Hair follicular keratinocyte (primary cell): ENCODE results near the genes CHRM4 and CKAP5.

GRCh38 chr11:45333074-45333398, 46.9 kb upstream of the SYT13 start:
- RAMPAGE, long total RNA = no peak

DNA sequence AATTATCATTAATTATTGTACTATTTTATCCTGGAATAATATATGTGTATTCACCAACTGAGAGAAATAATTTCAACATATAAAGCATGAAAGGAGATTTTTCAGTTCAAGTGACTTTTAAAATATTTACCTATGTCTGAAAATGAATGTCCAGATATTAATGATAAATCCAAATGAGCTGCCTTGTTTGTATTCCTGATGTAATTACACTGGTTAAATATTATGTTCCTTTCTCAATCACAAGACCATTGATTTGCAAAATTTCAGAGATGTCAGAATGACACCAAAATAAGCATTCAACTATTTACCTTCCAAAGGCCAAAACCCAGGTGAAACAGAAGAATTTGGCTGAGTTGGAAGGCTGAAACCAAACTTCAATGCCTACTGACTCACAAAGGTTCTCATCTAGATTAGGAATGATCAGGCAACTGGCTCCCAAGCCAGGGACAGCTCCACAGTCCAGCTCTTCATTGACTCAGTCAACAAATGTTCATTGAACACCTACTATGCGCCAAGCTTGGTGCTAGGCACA, 13.5 kb upstream of the SLC35C1 start:
- RAMPAGE, long total RNA = no peak

DNA sequence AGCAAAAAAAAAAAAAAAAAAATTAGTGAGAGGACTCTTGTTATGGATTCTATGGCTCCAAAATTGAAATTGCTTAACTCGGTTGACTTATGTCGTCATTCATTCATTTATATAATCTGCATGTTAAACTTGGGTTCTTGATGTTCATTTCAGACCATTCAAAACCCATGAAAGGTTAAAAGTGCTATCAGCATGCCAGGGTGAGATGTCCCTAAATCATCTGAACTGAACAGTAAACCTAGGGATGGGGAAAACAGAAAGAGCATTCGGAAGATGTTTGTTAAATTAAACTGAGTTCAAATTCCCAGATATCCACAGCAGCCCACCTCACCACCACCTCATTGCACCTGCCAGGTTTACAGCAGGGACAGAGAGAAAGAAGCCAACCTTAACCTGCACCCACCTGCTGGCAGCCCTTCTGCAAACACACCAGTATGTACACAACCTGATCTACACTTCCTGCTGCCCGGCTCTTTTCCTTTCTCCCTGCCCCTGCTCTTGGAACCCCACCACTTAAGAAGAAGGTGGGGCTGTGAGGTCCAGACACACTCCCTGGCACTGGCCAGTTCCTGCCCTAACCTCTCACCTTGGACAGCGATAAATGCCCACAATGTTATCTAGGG, 11.0 kb upstream of the SLC35C1 start:
- RAMPAGE, long total RNA = no peak

GRCh38 chr11:45803770-45804849, 839 bp upstream of the SLC35C1 start:
- RAMPAGE, long total RNA = no peak

- RAMPAGE, long total RNA = no peak
Observed at GRCh38 chr11:45859329-45860475, 12.4 kb downstream of the CRY2 start.

- RAMPAGE, long total RNA = no peak
Observed at GRCh38 chr11:45865917-45866539, 18.8 kb downstream of the CRY2 start.

- RAMPAGE, long total RNA = no peak
Observed at GRCh38 chr11:45896311-45896963, 10.6 kb downstream of the FREY1 start.

DNA sequence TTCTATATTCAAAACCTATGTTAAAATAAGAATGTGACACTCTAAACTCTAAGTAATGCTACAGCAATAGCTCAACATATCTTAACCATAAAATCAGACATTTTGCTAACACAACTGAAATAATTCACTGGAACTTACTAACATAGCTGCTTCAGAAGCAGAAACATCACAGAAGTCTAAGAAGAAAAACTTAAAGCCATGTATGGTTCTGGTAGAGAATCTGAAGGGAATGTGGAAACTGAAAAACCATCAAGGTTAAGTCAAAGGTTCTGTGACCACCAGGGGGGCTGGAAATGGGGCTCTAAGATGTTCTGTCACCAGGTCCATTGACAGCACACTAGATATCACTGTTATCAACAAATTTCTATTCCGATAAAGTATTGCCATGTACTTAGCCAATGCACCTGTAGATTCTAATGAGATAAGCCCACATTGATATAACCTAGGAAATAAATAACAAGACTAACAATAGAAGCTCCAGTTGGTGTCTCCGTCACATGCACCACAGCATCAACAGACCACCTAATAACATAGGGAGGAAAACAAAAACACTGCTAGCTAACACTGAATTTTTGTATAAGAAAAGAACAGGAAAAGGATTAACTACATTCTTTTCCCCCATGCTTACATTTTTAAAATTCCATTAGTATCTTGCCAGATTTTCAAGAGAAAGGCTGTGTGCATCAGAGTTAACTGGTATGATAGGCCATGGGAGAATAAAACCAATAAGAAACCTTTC, 78.7 kb downstream of the LARGE2 start:
- RAMPAGE, long total RNA = no peak

DNA sequence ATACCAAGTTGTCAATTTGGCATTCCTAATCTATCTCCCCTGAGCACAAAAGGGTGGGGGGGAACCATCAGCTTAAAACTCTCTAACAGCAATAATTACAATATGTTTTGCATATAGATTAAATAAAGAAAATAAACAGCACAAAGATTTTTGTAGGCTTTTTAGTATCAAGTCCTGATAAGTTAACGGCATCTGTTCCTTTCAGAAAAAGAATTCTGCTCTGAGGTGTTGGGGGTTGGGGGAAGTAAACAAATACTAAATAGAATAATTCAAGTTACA, 15.1 kb downstream of the PHF21A start:
- RAMPAGE, long total RNA = no peak

- RAMPAGE, long total RNA = no peak
Observed at GRCh38 chr11:46307662-46308093, 30.2 kb downstream of the CREB3L1 start.

DNA sequence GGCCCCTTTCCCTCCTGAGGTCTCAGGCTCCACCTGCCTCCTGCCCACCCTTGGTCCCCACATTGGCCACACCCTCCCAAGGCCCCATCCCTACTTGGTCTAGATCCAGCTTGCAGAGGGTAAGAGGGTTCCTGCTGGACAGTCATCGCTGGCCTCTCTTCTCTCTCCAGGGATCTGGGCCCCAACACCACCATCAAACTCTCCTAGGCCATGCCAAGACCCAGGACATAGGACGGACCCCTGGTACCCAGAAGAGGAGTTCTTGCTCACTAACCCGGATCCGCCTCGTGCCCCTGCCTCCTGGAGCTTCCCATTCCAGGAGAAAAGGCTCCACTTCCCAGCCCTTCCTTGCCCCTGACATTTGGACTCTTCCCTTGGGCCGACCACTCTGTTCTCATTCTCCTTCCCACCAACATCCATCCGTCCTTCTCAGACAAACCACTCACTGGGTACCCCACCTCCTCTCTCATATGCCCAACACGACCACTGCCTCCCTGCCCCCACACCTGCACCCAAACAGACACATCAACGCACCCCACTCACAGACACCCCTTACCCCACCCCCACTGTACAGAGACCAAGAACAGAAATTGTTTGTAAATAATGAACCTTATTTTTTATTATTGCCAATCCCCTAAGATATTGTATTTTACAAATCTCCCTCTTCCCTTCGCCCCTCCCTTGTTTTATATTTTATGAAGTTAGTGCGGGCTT, 26.6 kb upstream of the DGKZ start:
- RAMPAGE, long total RNA = no peak

DNA sequence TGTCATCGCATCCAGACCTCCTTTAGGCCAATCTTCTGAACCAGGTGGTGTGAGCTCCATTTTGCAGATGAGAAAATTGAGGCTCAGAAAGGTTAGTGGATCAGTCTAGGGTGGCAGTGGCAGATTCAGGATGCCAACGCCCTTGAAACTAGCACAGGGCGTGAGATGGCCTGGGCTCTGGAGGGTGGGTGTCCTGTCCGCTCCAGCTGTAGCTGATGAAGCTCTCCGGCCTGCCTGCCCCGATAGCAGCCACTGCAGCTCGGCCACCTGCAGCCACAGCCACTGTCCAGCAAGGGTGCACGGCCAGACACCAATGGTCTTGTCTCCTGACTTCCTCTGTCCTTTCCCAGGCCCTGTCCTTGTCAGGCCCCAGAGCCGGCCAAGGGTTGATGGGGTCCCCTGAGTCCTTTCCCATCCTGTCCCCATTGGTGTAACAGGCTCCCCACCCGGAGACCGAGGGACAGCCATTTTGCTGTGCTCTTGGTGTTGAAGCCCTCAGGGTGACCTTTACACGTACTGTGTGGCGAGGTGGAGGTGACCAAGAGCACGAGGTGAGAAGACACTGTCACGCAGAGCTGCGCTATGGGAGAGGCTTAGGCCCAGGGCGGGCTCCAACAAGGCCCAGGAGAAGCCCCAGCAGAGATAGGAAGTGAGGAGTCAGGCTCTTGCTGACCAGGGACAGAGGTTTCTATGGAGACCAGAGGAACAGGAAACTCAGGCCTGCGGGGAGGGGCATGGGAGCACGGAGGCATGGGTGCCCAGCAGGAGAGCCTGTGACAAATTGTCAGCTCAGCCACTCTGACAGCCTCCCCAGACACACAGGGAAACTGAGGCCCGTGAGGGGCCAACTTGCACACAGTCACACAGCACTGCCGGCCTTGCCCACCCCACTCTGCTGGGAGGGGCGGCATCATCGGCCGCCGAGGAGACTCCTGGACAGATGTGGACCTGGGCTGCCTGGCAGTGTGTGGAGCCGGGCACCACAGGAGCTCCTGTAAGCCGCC, 15.6 kb downstream of the DGKZ start:
- RAMPAGE, long total RNA = no peak

DNA sequence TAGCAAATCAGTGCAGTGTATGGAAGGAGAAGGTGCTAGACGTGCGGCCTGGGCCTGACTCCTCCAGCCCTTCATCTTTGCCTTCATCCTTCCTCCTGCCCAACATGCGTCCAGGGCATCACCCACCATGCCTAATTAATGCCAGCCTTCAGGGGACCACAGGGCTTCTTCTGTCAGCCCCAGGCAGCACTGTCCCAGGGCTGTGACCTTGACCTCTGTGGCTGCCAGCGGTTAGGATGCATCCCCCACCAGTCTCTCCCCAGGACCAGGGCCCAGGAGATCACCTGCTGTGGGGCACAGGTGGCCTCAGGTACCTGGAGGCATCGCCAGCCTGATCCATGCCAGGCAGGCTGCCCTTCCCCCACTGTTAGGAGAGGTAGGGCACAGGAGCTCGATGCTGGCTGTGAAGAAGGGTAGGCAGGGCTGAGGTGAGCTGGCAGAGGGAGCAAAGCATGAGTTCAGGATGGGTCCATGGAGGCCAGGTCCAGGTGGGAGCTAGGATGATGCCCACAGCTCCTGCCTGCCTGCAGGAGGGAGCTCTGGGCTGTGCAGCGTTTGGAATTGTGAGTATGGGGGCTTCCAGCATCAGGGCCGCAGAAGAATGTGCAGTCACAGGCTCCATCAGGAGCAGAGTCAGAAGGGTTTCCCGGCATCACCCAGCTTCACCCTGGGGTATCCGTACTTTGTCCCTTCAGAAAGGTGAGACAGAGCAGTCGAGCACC, 16.6 kb upstream of the MDK start:
- RAMPAGE, long total RNA = no peak

GRCh38 chr11:46391453-46392263, at the start of gene CHRM4:
Gene CHRM4, minus strand, starts transcription at chr11:46391776.
- RAMPAGE, long total RNA = no peak

GRCh38 chr11:46845489-46846553, at the start of gene CKAP5:
Gene CKAP5, minus strand, starts transcription at chr11:46846280.
- RAMPAGE, long total RNA = no peak

DNA sequence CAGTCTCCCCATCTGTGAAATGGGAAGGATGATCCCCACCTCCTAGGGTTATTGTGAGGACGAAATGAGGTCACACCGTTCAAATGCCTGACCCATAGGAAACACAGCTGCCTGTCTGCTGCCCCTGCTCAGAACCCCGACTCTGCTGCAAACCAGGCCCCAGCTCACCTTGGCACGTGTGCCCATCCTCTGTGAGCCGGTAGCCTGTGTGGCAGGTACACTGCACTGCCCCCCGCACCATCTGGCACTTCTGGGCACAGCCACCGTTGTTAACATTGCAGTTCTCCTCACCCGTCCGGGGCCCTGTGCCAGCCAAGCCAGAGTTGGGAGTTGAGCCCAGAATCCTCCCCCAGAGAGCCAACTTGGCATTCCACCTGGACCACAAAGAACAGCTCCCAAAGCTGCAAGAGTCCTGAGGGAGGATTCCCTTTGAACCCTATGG, 22.6 kb downstream of the LRP4 start:
- RAMPAGE, long total RNA = no peak

DNA sequence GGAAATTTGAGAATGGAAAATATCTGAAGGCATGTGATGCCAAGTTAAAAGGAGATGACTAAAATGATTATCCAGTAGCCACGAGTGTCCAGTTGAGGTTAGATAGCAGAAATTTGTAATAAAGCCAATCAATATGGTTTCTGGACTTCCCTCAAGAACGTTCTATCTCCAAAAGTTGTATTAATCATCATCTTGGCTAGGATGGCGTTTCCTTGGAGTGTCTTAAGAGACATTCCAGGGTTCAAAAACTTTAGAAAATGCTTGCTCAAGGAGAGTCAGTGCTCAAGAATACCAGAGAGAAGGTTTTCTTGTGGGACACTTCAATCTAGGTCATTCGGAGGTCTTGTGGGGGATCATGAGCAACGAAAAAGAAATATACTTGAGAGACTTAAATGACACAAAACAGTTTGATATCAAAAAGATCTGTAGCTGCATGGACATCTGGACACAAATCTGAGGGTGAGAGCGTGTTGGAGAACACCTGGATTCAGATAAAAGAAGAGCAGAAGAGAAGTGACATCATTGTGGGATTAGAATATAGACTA, 97.8 kb downstream of the ARFGAP2 start:
- RAMPAGE, long total RNA = no peak

- RAMPAGE, long total RNA = no peak
Observed at GRCh38 chr11:47162295-47162664, 14.4 kb downstream of the ARFGAP2 start.

DNA sequence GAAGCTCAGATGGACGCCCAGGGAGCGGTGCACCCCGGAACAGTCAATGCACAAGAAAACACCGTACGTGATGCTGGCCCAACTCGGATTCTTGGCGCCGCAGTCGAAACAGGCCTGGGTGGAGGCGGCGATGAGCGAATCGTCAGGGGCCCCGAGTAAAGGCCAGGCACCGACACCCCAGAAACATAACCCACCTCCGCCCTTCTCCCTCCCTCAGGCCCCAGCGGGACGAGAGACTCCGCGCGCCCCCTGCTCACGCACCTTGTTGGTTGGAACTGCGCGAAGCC, 215 bp downstream of the ARFGAP2 start:
- RAMPAGE, long total RNA = no peak

DNA sequence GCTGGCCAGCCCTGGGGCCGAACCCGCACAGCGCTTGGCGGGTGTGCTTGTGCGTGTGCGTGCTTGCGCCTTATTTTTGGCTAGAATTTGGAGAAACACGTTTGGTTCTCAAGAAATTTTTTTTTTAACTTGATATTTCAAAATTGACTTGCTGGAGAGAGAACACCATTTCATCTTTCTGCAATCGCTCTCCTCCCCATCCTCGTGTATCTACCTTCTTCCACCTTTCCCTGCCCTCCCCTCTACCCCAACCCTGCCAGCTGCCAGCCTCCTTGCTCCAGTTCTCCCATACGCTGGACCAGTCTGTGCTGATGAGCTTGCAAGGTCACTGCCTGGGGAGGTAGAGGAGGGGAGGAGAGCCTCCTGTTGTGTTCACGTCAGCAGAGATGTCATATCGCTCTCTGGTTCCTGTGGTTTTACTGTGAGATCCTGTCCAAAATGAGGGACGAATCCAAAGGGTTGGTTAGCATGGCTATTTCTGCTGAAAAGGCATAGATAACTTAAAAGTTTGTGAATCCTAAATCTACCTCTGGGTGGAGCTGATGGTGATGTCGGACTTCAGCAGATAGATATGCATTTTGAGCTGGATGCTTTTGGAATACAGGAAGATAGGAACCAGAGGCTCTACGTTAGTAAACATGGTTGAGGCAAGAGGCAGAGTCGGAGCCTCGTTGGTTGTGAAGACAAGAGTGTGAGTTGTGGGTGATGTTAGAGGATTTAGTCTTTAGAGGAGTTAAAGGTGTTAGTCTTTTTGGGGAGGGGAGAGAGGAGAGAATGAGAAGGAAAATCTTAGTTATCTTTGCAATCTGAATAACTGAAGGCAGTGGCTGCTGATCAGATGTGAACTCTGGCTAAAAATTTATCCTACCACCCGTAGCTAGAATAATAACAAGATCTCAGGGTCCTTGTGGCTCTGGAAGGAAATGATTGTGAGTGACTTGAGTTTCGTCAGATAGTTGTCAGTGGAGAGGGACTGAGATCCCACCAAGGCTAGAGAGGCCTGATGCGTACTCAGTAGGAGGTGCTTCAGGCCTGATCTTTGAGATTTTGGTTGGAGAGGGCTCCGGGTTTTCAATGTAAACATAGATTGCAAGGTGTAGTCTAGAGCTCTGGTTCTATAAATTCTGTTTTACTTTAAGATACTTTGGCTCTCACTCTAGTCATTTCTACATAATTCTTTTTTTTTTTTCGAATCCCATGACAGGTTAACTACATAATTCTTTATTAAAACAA, 13.2 kb downstream of the NR1H3 start:
- RAMPAGE, long total RNA = no peak